Measurements from ENCODE around the gene FJX1.

GRCh38 chr11:34300609-34301545 lies 56.9 kb downstream of the ABTB2 start:
- RRBS: no CpG with 5 or more reads among the region's 8 CpGs

- RRBS: no CpG with 5 or more reads among the region's 5 CpGs
Measured at GRCh38 chr11:34457704-34458364, 19.1 kb downstream of the CAT start.

GRCh38 chr11:34646222-34646869 lies 25.5 kb downstream of the EHF start:
- RRBS: no CpG with 5 or more reads among the region's 9 CpGs

DNA sequence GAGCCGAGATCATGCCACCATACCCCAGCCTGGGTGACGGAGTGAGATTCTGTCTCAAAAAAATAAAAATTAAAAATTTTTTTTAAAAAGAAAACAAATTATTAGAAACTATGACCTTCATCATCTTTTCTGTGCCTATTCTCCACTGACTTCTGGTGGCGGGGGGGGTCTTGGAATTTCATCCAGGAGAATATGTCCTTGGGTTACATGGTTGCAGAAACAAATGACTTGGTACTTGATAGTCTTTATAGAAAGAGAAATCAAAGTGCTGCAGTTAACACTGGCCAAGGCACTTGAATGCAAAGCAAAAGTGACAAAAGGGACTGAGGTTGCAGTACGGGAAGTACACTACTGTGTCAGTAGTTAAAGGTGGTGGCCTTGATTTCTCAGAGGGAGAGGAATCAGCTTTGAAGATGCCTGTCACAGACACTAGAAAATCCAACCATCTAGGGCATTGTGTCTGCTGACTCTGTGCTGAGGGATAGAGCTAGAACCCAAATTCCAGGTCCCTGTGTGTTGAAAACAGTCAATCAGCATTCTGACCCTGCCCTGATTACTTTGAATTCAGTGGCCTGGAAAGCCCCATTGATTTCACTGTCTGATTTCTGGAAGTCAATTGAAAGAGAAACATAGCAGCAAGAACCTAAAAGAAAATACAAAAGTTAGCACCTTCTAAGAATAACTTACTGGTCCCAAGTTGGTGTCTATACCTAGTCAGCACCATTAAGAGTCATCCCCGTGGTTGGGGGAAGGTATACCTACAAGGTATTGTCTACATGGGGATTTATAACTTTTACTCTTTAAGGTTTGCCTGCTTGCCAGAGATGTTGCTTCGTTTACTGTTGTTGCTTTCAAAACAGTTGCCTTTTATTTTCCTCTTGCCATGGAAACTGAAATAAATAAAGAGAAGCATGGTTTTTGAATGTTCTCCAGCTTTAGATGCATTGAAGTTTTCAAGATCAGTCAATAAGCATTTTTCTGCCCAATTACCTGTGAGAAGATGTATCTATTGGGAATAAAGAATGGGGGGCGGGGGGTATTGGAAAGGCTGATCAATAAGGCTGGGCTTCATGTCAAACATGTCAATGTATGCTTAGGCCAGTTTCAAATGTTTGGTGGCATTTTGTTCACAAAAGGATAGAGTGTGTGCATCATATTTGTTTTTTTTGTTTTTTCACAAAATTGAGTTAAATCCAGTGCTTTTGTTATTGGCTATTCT lies 97.2 kb downstream of the PDHX start:
- RRBS: no CpG with 5 or more reads among the region's 7 CpGs

DNA sequence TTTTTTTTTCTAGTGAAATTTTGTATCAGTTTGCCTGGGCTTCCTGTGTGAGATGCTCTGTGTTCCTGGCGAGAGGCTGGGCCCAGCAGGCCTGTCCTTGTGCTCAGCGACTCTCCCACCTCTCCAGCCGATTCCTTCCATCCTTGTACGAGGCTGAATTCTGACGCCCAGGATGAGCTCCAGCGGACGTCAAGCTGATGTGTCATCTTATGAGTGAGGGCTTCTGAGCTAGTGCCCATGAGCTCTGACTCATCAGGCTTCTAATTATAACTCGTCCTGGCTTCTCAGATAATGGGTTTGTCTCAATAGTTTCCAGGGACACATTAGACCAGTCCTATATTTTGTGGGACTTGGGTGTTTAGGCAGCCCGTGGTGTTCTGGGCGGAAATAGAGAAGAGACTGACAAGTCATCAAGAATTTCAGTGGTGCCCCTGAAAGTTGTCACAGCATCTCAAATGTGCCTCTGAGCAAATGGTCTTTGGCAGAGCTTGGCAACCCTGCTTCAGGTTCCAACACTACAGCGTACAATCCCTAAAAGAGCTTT lies 108.2 kb upstream of the CD44 start:
- RRBS: no CpG with 5 or more reads among the region's 11 CpGs

- RRBS: no CpG with 5 or more reads among the region's 4 CpGs
Measured at GRCh38 chr11:35150501-35151369, 11.8 kb downstream of the CD44 start.

DNA sequence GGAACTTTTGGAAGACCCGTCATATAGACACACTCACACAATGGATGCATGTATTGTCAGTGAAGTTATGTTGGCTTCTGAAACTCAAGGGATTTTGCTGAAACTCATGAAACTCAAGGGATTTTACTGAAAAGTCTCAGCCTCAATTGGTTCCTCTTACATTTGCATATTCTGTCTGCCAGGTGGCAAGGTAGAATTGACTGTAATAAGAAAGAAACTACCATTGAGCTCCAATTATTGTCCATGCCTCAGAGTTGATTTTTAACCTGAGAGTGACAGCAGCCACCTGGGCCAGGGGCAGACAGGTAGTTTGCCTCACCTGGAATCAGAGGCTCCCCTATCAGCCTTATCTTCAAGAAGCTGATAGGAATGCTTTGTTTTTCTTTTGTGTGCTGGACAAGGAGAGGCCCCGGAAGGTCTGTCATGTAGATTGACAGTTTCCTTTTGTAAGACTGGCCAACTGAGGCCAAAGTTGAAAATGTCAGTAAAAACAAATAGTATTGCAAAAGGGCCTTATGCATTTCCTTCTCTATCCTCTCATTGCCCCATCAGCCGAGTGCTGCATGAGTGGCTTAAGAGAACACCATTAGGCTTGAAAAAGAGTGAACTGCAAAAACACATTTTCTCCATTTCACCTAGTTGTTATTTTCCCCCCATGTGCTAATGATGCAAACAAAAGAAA lies 34.1 kb downstream of the CD44 start:
- RRBS: no CpG with 5 or more reads among the region's 3 CpGs

GRCh38 chr11:35228994-35229600 lies 90.1 kb downstream of the CD44 start:
- RRBS: no CpG with 5 or more reads among the region's 5 CpGs

DNA sequence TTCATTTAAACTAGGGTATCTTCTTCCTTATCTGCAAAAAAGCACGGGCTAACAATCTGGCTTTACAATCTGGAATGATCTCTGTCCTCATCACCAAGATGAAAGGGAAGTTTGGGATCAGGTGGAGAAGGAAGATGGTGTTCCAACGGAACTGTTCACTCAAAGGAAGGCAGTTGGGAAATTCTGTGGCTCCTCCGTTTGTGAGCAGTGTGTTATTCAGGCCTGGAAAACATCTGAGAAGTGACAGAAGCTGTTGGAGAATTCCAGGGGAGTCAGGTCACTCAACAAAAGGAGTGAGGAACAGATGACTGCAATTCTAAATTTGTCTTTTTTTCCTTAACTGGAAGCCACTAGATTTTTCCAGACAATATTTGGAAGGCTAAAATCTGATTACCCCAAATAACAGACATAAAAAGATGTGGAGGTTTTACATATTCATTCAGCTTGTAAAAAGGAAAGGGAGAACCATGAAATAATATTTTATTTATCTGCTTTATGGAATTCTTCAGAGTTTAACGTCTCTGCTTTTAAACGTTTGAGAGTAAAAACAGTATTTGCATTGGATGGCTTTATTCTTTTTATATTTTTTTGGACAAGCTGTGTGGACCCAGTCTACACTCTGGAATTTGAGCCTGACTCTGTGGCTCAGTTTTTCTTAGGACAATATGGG lies 107.8 kb downstream of the CD44 start:
- RRBS: no CpG with 5 or more reads among the region's 5 CpGs

GRCh38 chr11:35304478-35304881 lies 114.9 kb downstream of the SLC1A2 start:
- RRBS: no CpG with 5 or more reads among the region's 1 CpG

GRCh38 chr11:35311177-35311691 lies 108.1 kb downstream of the SLC1A2 start:
- RRBS: no CpG with 5 or more reads among the region's 9 CpGs

DNA sequence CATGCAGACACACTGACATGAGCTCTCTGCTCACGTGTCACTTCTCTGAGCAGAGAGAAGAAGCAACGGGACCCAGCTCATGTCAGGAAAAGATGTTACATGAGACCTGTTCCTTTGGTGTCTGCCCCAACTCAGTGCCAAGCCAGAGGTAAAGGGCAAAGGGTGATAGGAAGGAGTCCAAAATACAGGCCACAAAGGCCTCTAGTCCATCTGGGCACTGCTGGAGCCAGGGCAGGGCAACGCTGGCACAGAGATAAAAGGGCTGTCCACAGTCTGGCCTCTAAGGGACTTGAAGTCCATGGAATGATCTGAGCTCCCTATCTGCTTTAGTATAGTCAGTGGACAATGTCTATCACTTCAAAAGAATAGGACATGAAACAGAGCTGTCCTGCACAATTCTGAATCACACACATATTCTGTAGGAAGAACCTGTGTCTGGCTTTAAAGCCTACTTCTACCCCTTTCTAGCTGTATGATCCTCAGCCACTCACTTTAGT lies 79.2 kb downstream of the SLC1A2 start:
- RRBS: no CpG with 5 or more reads among the region's 3 CpGs

GRCh38 chr11:35359938-35360620 lies 59.3 kb downstream of the SLC1A2 start:
- RRBS: no CpG with 5 or more reads among the region's 7 CpGs

DNA sequence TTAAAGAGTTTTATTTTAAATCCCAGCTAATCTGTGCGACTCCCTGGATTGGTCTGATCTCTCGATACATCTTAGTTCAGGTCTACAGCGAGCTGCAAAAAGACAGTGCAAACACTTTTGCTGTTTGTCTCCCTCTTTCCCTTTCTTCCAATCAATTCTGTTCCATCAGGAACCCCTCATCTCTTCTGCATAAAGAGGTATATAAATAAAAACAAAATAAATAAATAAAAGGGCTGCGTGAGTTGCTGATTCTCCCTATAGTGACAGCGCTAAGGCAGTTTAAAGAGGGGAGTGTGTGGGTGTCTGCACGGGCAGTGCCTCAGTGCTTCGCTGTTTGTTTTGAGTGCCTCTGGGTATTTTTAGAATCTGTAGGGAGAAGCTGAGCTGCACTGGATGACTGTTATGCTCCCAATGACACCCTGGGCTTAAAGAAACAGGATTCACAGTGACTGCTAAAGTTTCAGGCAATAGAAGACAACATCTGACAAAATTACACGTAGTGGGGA lies 38.9 kb downstream of the SLC1A2 start:
- RRBS: no CpG with 5 or more reads among the region's 8 CpGs

DNA sequence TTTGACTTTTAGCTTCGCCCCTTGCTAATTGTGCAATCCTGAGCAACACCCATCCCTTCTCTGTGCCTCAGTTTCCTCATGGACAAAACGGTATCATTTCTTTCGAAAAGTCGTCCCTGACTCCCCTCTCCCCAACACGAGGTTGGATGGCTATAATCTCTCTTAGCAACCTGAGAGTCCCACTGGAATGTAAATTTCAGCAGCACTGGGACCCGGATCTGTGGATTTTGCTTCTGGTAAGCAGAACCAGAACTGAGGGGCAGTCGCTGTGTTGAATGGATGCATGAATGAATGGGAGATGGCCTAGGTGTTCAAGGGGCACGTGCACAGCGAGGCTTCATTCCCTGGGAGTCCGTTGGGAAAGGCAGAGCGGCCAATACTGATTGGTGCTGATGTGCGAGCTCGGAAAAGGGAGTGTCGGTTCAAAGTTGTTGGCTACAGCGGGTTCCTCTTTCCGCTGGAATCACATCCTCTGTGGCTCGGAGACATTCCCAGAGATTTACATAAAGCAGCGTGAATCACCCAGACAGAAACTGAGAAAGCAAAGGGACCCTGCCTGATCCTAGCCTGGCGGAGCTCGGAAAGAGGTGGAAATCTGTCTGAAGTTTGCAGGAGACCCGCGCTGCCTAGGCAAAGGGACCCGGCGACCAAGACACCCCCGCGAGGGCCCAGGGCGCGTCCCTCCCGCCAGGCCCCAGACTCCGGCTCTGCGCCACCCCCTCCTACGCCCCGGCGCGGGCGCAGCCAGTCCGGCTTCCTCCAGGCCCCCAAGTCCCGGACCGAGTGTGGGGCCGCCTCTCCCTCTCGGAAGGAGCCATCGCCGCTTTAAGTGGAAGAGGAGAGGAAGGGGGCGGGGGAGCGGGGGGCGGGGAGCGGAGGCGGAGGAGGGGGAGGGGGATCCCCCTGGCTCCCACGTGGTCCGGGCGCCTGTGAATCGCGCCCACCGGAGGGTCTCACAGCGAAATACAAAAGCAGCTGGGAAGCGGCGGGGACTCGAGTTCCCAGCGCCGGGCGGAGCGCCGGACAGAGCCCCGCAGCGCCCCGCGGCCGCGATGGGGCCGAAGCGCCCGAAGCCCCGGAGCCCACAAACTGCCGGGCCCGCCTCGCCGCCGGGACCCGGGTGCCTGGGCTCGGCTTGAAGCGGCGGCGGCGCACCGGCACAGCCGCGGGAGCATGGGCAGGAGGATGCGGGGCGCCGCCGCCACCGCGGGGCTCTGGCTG lies at the start of gene FJX1:
Gene FJX1 (plus strand): TSS at position 997 of the 1,221 bp plus-strand sequence.
- RRBS: under 1% methylated on average over 33 of the region's 93 CpGs

GRCh38 chr11:35662303-35662557 lies 345 bp upstream of the TRIM44 start:
- RRBS: no CpG with 5 or more reads among the region's 7 CpGs

DNA sequence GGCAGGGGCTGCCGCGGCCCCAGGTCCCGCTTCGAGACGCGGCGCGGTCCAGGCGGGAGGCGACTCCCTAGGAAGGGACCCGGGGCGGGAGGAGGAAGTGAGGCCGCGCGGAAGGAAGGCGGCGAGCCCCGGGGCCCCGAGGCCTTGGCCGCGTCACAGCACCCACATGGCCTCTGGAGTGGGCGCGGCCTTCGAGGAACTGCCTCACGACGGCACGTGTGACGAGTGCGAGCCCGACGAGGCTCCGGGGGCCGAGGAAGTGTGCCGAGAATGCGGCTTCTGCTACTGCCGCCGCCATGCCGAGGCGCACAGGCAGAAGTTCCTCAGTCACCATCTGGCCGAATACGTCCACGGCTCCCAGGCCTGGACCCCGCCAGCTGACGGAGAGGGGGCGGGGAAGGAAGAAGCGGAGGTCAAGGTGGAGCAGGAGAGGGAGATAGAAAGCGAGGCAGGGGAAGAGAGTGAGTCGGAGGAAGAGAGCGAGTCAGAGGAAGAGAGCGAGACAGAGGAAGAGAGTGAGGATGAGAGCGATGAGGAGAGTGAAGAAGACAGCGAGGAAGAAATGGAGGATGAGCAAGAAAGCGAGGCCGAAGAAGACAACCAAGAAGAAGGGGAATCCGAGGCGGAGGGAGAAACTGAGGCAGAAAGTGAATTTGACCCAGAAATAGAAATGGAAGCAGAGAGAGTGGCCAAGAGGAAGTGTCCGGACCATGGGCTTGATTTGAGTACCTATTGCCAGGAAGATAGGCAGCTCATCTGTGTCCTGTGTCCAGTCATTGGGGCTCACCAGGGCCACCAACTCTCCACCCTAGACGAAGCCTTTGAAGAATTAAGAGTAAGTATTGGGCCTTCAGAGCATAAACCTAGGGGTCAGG lies 608 bp downstream of the TRIM44 start:
- RRBS: under 1% methylated on average over 14 of the region's 58 CpGs

GRCh38 chr11:36007277-36007716 lies 63.4 kb downstream of the LDLRAD3 start:
- RRBS: no CpG with 5 or more reads among the region's 4 CpGs

GRCh38 chr11:36227102-36227515 lies 62.1 kb downstream of the COMMD9 start:
- RRBS: no CpG with 5 or more reads among the region's 16 CpGs

DNA sequence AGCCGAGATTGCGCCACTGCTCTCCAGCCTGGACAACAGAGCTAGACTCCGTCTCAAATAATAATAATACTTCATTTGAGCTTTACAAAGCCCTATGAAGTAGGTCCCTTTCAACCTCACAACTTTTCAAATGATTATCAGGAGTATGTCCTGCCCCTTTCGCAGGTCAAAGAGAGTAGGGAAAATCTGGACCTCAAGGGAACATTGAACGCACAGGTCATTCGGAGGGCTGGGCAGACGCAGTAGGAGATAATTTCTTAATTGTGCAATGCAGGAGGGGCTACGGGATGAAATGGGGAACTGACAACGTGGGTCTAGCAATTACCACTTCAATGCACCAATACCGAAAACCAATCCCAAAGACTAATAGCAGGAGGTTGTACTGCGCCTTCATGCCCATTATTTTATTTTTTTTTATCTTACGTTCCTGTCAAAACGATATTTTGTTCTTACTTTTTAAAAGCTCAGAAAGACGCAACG lies 439 bp downstream of the COMMD9 start:
- RRBS: no CpG with 5 or more reads among the region's 15 CpGs